Bronchus fibroblast of lung (primary cell): ENCODE results near the gene MIB1.

DNA sequence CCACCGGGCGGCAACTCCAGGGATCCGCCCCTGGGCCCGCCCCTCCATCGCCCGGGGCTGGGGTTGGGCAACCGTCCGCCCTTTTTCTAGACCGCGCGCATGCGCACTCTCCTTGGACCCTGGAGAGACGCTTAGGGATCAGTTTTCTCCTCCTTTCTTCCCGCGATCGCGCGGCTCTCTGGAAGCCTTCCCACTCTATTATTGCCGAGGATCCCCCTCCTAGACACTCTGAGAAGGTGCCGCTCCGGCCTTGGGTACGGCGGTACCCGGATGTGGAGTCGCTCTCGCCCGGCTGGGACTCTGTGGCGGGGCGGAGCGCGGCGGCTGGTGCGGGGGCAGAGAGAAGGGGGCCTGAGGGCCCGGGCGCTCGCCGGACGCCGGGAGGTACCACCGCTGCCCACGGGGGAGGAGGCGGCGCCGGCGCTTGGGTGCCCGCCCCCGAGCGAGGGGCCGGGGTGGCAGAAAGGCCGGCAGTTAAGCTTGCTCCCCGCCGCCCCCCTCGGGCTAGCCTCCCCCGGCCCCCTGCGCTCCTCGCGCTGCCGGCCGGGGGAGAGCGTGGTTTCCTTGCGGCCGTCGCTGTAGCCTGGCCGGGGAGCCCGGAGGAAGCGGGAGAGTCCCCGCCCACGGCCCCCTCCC, at the start of gene MIB1:
MIB1 (plus strand) TSS at position 112 of the 636 bp plus-strand sequence.
- RAMPAGE, long total RNA, result no peak

DNA sequence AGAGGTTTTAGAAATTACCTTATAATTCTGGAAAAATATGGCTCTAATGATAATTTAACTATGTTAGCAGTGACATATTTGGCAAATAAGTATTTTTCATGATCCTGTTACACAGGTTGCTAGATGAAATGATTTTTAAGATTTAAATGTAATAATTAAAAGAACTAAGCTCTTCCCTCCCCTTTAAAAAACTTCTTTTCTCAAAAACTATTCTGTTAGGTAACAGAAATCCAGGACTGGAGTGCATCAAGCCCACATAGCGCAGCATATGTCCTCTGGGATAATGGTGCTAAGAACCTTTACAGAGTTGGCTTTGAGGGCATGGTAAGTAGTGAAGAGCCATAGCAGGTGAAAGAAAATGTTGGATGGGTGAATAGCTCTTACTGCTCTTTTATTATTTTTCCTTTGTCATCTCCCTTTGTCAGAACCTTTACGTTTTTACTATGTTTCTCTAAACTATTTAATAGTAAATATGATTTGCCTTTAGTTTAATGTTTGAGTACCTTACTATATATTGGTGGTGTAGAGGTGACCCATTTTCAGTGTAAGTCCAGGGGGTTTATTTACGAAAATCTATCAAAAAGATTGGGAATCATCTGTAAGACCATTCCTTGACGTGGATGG, 32.9 kb downstream of the MIB1 start:
- RAMPAGE, long total RNA, result no peak

DNA sequence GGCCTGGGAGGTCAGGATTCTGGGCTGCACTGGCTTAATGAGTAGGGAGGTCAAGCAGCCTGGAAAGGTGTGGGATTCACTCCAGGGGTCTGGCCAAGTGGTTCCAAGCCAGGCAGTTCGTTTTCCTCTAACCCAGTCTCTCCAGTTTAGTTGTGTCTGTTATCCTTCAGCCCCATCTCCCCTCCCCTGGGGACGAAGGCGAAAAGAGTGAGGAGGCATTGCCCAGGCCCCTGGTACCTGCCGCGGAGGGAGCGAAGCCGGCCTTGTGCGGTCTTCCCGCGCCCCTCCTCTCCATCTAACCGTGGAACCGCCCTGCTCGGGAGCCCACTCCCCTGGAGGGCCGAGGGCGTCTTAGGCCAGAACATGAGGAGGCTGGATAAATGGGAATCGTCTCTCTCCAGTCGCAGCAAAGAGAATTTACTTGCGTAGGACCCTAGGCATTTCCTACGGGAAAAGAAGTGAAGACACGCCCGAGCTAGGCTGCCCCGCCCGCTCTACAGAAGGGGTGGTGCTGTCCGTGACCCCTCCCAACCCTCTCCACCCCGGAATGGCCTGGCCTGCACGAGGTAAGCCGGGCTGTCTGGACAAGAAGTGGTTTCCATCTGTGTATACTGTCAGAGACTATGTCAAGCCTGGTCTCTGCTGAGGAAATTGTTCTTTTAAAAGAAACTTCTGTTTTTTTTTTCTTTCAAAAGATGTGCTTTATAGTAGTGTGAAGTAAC, 156.2 kb downstream of the MIB1 start:
- RAMPAGE, long total RNA, result no peak

DNA sequence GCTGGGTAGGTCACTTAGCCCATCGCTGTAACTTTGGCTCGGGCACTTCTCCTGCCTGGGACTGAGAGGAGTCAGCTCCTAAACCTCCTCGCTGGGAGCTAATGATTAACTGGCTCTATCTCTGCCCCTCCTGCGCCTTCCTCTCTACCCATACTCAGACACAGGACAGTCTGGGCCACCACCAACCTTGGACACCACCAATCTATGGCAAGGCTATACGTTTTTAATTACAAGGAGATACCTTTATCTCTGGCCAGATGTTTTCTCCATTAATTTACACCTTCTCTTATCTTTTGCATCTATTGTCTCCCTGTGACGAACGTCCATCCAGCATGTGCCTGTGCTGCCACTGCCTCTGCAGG, 149.2 kb upstream of the GATA6 start:
- RAMPAGE, long total RNA, result no peak

DNA sequence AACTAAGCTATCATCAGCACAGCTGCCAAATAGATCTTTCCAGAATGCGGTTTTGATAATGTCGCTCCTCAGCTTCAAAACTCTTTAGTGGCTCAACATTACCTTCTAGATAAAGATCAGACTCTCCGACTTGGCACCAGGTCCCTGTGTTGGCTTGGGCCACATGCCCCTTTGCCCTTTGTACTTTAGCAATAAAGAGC, 128.9 kb upstream of the GATA6 start:
- RAMPAGE, long total RNA, result no peak

GRCh38 chr18:22044957-22045800, 124.2 kb upstream of the GATA6 start:
- RAMPAGE, long total RNA, result no peak

- RAMPAGE, long total RNA, result no peak
Observed at GRCh38 chr18:22056774-22057457, 112.5 kb upstream of the GATA6 start.

DNA sequence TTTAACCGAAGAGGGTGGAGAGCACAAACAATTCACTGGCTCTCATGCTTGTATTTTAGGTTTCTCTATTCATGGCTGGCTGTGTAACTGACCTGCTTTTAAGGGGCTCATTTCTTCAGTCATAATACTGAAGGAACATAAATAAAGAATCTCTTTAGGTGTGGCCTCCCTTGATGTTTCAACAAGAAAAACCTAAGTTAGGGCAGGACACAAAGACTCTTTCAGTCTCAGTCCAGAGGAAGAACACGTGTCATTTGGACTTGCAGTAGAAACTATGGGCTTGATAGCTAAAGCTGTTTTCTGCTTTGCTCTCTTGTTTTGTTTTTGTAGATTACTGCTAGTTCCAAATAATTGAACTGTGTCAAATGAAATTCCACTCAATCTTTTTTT, 108.8 kb upstream of the GATA6 start:
- RAMPAGE, long total RNA, result no peak

GRCh38 chr18:22084037-22085223, 85.0 kb upstream of the GATA6 start:
- RAMPAGE, long total RNA, result no peak

DNA sequence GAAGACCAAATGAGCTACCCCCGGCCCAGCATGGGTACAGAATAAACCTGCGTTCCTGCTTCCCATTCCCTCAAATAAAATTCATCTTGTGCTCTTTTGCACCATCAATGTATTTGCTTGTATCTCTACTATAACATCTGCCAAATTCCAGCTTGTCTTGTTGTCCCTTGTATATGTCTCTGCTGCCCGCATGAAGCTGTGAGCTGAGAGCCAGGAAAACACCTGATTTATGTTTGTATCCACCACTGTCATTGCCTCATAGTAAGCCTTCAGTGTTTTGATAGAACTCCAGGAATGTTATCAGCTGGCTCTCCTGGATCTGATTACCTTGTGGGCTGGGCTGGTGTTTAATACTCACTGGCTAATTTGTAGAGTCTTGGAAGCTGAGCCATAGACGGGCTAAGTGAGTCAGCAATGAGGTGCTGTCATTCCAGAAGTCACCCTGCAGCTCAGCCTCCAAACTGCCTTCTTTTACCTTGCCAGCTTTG, 62.9 kb upstream of the GATA6 start:
- RAMPAGE, long total RNA, result no peak

- RAMPAGE, long total RNA, result no peak
Observed at GRCh38 chr18:22164389-22164911, 4.9 kb upstream of the GATA6 start.

- RAMPAGE, long total RNA, result no peak
Observed at GRCh38 chr18:22314372-22314786, 103.3 kb downstream of the CTAGE1 start.

- RAMPAGE, long total RNA, result no peak
Observed at GRCh38 chr18:22322010-22322576, 95.6 kb downstream of the CTAGE1 start.

DNA sequence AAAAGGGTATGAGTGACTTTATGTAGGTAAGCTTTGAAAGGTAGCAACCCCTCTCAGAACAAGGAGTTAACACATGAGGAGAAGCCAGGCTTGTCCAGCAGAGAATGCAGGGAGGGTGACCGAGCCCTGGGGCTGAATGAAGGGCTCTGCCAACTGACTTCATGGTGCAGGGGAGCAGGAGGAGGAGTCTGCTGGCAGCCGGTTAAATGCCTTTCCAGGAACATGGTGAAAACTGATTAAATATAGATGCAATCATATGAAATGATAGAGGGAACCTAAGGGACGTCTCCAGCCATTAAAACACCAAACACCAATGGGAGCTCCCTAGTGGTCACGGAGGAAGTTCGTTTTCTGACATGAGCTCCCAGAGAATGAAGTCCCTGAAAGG, 10.5 kb upstream of the CTAGE1 start:
- RAMPAGE, long total RNA, result no peak

- RAMPAGE, long total RNA, result no peak
Observed at GRCh38 chr18:22455186-22455718, 37.5 kb upstream of the CTAGE1 start.

DNA sequence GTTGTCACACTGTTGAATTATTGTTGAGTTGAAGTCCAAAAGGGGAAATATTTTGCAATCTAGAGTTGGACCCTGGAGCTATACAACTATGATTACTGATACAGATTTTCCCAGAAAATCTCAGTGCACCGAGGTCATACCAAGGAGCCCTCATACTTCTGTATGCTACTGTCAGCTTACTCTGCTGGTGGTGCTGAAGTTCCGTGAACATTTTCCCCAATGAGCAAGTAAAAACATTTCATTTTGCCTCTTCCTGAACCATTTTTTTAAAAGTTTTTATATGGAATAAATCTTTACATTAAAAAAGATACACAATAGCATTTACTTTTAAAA, 72.9 kb upstream of the CTAGE1 start:
- RAMPAGE, long total RNA, result no peak

DNA sequence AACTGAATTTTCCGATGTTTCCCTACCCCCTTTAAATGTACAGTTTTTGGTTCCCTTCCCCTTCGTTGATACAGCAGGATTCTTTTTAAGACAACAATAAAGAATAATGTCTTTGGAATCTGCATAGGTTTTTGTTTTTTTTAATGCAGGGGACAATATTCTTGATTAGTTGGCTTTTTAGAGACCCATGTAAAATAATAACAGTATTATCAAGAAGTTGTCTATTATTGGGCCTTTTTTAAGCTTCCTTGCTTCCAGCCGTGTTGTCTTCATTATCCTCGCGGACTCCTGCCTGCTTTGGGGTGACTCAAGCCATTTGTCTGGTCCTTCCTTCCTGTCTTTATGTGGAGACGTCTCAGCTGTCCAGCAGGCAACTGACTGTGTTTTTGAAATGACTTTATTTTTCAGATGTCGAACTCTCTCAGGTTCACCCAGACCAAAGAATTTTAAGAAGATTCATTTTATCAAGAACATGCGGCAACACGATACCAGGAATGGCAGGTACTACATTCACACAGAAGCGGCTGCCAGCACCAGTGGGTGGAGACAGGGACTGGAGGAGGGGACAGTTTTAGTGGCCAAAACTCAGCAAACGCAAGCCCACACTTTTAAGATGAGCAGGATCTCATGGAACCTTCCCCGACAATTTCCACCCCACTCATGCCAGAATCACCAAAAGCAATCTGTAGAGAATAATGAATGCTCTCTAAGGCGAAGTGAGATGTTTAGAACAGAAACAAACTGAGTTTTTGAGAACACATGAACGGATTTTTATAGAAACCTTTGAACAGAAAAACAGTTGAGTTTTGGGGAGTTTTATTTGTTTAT, 59.0 kb downstream of the CABLES1 start:
- RAMPAGE, long total RNA, result no peak

DNA sequence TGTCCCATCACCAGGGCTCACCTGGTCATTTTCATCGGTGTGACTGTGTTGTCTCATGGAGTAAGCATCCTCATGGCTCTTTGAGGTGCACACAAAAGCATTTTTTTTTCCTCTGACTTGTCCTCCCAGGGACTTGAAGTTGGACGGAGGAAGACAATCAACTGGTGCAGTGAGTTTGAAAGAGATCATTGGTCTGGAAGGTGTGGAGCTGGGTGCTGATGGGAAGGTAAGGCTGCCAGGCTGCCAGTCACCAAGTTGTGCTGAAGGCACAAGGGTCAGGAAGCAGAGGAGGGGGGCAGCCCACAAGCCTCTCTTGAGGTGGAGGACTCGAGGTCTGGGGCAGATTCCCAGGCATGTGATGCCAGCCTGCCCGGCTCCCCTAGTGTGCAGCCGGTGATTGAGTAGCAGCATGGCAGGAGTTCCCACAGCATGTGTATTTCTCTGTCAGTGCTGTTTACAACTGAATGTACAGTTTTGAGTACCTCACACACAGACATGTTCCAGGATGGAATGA, 99.3 kb downstream of the CABLES1 start:
- RAMPAGE, long total RNA, result no peak

GRCh38 chr18:23519954-23520731, 16.8 kb downstream of the RMC1 start:
- RAMPAGE, long total RNA, result no peak

DNA sequence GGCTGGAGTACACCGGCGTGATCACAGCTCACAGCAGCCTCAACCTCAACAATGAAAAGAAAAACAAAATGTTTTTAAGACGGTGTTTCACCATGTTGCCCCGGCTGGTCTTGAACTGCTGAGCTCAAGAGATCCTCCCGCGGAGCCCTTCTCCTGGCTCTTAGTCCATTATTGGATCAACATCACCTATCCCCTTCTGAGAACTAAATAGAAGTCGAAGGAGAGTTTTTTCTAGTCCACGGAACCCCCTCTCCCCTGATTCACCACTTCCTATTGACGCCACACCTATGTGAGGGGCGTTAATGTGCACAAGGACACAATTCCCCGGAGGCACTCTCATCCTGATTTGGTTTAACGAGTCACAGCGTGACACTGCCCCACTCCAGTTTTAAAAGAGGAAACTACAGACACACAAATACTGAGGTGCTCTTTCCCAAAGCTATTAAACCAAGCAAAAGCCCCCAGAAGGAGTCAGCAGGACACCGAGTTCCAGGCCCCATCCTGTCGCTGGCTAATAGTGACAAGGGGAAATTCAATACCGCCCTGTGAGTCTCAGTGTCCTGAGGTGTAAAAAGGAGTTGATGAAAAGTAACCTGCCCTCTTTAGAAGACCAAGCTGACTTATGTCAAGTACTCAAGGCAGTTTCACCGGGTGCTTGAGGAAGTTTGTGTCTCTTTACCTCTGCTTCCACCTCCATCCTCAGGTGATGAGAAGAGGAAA, 960 bp downstream of the NPC1 start:
- RAMPAGE, long total RNA, result no peak